Thoracic aorta (tissue), 1 donor: ENCODE results near the gene RNF182.

GRCh38 chr6:13810983-13811437 is 3.3 kb downstream of the MCUR1 start:
- RAMPAGE, long total RNA: no peak

- RAMPAGE, long total RNA: no peak
Observed at GRCh38 chr6:13873584-13874351, 51.0 kb upstream of the RNF182 start.

GRCh38 chr6:13924295-13925441 is at the start of gene RNF182:
TSS of gene RNF182 (plus strand) at chr6:13924952.
- RAMPAGE, long total RNA: no peak

GRCh38 chr6:14001205-14001704 is 76.5 kb downstream of the RNF182 start:
- RAMPAGE, long total RNA: no peak

- RAMPAGE, long total RNA: no peak
Observed at GRCh38 chr6:14210832-14211521, 93.4 kb downstream of the CD83 start.

- RAMPAGE, long total RNA: no peak
Observed at GRCh38 chr6:14803809-14804437, 441.9 kb upstream of the JARID2 start.

GRCh38 chr6:14804508-14805111 is 441.3 kb upstream of the JARID2 start:
- RAMPAGE, long total RNA: no peak

DNA sequence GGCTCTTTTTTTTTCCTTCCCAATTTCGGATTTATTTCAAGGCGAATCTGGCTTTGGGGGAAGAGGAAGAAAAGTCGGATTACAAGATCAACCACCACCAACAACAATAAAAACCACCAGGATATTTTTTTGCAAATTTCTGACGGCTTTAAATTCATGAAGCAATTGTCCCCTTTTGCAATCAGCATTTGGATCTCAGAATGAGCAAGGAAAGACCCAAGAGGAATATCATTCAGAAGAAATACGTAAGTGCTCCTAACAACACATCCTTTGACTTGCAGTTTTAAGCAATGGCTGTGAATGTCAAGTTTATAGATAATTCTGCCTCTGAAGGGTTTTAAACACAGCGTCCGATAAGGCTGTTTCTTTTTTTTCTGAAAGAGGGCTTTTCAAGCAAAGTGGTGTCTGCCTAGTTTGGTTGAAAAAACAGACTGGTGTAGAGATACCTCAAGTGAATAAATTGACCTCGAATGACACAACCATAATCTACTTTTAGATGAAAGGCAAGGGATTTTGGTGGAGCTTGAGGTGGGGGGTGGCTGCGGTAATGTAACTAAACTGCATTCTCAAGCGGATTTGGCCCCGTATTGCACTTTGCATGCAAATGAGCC is 576 bp downstream of the JARID2 start:
- RAMPAGE, long total RNA: no peak

- RAMPAGE, long total RNA: no peak
Observed at GRCh38 chr6:15250493-15251209, 4.8 kb downstream of the JARID2 start.

- RAMPAGE, long total RNA: no peak
Observed at GRCh38 chr6:15313149-15313793, 67.4 kb downstream of the JARID2 start.

DNA sequence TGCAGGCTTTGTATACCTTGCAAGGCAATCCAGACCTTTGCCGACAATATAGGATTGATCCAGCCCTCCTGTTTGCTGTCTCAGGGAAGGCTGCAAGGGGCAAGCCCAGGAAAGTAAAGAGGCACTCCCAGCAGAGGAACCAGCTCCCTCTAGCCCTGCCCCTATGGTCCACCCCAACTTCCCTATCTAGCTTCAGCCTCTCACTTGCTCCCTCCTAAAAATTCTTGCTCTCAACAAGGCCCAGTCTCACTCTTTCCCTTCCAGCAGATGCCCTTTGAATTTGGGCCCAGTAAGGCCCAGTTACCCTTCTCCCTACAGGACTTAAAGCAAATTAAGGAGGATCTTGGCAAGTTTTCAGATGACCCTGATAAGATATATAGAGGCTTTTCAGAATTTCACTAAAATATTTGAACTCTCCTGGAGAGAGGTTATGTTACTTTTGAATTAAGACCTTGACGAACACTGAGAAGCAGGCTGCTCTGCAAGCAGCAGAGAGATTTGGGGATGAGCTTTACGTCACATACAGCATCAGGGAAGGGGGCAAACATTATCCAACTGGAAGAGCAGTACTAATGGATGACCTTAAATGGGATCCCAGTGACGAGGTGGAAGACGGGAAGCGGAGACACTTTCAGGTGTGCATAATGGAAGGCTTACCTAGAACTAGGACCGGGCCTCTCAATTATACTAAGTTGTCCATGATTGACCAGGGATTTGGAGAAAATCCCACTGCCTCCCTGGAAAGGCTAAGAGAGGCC is 92.8 kb downstream of the JARID2 start:
- RAMPAGE, long total RNA: no peak

- RAMPAGE, long total RNA: no peak
Observed at GRCh38 chr6:15399424-15399787, 153.5 kb downstream of the JARID2 start.

DNA sequence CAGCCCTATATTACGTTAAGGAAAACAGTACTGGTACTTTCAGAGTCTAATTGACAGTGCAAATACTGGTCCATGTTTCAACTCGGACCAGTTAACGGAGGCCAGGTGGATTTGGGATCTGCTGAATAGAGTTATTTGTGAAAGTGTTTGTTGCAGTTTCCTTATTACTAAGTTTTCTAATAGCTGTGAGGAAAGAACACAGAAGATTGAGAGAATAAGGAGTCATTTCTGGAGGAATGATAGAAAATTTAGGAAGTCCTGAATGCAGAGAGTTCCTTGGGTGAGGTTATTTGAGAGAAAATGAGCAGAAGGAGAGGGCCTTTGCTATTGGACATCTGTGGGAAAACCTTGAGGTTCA is 206.7 kb downstream of the JARID2 start:
- RAMPAGE, long total RNA: no peak

GRCh38 chr6:15470290-15471508 is 192.1 kb downstream of the DTNBP1 start:
- RAMPAGE, long total RNA: start-site peak on the plus strand at chr6:15470699-15471043, 5 reads

GRCh38 chr6:15474371-15474796 is 188.4 kb downstream of the DTNBP1 start:
- RAMPAGE, long total RNA: no peak

GRCh38 chr6:15504528-15505445 is 158.0 kb downstream of the DTNBP1 start:
- RAMPAGE, long total RNA: no peak

DNA sequence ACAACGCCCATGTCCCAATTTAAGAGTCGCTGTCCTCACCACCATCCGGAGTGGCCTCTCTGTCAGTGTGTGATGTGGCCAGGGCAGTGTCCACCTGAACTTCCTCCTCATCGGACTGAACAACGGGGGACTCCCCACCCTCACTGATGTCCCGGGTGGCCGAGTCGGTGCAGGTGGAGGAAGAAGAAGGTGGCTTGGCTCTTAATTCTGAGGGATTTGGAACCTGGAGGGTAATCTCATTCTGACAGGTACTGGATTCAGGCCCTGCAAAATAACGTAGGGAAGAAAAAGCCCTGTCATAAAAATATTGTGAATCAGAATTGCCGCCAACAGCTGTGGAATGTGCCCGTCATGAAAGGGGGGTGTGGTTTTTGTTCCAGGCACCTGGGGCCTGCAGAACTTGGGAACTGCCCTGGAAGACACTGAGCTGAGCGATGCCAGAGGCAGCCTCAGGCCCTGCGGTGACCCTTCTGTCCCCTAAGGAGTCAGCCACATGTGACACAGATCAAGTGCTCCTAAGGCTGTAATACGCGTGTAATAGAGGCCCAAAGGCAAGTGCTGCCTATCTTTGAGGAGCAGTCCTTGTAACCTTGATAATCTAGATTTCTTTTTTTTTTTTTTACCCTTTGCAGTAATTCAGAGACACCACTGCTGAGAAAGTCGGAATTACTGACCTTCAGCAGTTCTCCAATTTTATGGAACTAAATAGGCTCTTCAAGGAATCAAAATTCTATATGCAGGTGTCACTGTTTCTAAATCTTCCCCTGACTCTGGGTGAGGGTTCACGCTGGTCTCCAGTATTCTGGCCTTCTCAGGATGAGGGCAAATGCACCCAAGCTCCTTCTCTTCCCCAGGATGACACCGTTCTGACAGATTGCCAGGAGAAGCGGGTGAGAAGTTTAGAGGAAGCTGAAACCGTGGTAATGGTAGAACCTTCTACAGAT is 139.6 kb downstream of the DTNBP1 start:
- RAMPAGE, long total RNA: no peak

- RAMPAGE, long total RNA: no peak
Observed at GRCh38 chr6:15709522-15709974, 46.7 kb upstream of the DTNBP1 start.

- RAMPAGE, long total RNA: no peak
Observed at GRCh38 chr6:15905511-15906606, 223.0 kb upstream of the MYLIP start.

DNA sequence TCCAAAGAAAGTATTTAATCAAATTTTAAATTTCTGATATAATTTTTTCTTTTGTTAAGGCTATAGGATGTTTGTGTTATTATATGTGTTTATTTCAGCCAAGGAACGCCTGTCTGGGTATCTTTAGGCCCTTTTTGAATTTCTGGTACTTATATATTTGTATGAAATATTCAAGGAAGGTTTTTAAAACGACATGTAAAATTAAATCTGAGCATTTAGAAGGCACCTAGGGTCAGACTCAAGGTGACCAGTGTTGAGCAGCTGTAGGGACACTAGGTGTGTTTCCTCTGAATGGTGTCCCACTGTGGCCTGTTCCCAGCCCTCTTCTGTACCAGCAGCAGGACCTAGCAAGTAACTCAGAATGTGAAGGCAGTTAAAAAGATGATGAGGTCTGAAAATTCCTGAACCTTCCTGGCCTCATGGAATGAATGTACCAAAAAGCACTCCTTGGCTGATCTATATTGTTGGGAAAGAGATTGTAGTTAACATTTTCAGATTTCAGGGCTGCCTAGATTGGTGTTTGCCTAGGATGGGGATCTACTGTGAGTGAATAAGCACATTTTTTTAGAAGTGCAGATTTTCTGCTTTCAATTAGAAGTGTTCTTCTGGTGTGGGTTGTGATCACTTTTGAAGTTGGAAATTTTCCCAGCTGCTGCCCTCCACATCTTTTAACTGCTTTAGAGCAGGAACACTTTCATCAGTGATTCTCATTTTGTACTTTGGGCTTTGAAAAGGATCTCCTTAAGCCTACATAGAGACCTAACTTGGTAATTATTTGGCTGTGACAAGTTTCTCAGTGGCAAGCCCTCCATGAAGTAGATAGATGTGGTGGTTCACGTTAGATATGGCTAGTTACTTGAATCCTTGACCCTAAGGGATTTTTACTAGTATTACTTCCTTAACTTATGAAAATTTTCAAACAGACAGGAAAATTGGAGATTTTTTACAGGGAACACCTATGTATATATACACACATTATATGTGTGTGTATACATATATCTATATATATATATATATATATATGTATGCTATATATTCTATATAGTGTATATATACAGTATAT is 6.2 kb downstream of the MYLIP start:
- RAMPAGE, long total RNA: no peak